ENCODE measurements around a stretch of chr4.

- PRO-cap = no peak
Measured at GRCh38 chr4:77169424-77169810, 12.4 kb downstream of the CCNG2 start.

GRCh38 chr4:77177304-77177725 lies 20.3 kb downstream of the CCNG2 start:
- PRO-cap = bidirectional peak, plus-strand start at chr4:77177522, minus-strand start at chr4:77177399

GRCh38 chr4:77565940-77566620 lies 39.5 kb upstream of the CXCL13 start:
- PRO-cap = no peak

DNA sequence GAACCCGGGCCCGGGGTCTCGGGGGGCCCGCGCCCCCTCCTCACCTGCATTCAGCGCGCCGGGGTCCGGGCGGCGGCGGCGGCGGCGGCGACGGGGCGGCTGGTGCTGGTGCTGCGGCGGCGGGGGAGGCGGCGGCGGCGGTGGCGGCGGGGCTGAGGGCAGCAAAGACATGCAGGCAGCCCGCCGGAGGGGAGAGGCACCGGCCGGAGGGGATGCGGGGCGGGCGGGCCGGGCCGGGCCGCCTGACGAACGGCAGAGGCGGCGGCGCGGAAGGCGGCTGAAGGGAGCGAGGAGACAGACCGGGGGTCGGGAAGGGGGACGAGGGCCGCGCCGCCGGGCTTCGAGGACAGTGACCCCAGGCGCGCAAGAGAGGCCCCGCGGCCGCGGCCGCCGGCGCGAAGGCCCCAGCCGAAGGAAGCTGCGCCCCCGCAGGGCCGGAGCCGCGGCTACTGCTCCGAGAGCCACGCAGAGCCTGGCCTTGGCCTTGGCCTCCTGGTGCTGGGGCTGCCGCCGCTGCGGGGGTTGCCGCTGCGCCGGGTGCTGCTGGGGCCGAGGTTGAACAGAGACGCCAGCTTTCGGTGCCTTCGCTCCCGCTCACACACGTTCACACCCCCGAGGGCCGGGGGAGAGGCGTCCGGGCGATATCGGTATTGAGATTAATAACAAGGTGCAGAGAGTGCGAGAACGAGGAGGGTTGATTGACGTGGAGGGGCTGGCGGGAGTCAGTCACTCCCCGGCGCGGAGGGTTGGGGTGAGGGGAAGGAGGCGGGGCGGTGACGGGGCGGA lies 571 bp upstream of the CNOT6L start:
- PRO-cap = bidirectional peak, plus-strand start at position 468 of the sequence, minus-strand start at position 453 of the sequence; bidirectional peak, plus-strand start outside the sequence, minus-strand start at position 700 of the sequence

DNA sequence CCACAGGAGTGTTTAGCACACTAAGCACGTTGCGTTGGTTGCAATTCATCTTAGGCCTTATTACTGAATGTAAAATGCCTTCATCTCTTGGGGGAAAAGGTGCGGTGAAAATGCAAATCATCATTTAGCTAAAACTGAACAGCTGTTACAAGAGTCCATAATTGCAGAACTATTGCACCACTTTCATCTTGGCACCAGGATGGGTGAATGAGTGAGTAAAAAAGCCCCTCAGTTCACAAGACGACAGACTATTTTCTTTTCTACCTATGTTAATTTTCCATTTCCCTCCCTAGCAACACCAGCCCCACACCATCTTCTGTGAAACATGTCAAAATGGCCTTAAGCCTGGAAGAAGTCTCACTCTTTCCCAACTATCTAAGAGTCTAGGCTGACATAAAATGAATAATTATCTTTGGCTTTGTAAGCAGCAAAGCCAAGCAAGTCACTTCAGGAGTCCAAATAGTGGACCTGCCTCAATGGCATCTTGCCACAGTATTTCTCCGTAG lies 2.0 kb upstream of the CNOT6L start:
- PRO-cap = no peak

- PRO-cap = no peak
Measured at GRCh38 chr4:77854259-77855285, 8.1 kb upstream of the MRPL1 start.

- PRO-cap = no peak
Measured at GRCh38 chr4:77857182-77857584, 5.4 kb upstream of the MRPL1 start.

- PRO-cap = no peak
Measured at GRCh38 chr4:77900539-77900935, 37.9 kb downstream of the MRPL1 start.

GRCh38 chr4:78553375-78554120 lies 2.0 kb downstream of the ANXA3 start:
- PRO-cap = no peak

DNA sequence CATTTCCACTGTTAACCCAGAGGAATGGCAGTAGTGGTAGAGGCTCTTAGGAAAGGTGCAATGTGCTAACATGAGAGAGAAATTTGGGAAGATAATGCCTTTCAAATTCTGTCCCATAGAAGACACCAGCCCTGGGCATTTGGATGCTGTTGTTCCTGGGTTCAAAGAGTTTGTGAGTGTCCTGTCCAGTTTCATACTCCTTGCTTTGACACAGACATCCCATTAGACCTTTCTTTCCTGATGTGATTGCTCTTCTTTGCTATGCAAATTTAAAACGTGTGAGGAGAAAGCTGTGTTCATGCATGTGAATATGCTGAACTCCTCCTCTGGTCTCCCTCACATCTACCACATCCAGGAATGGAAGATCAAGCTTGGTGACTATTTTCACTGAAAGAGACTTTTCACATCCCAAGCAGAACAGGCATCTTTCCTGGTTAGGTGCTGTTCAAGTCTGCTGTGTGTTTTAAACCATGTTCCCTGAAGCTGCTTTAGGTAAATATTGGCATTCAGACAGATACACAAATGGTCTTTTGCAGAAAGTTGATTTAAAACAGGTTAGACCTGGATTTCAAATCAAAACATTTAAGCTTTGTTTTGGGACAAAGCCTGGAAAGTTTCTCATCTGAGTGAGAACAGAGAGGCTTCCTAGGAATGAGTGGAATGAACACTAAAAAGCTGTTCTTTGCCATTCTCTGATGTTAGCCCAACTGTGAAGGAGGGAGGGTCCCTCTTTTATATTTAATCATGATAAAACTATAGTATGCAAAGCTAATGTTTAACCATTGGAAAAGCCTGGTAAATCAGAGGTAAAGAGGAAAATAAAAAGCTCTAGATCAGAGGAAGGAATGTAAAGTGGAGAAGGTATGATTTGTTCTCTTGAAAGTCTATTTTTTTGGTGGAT lies 10.0 kb downstream of the ANXA3 start:
- PRO-cap = no peak

DNA sequence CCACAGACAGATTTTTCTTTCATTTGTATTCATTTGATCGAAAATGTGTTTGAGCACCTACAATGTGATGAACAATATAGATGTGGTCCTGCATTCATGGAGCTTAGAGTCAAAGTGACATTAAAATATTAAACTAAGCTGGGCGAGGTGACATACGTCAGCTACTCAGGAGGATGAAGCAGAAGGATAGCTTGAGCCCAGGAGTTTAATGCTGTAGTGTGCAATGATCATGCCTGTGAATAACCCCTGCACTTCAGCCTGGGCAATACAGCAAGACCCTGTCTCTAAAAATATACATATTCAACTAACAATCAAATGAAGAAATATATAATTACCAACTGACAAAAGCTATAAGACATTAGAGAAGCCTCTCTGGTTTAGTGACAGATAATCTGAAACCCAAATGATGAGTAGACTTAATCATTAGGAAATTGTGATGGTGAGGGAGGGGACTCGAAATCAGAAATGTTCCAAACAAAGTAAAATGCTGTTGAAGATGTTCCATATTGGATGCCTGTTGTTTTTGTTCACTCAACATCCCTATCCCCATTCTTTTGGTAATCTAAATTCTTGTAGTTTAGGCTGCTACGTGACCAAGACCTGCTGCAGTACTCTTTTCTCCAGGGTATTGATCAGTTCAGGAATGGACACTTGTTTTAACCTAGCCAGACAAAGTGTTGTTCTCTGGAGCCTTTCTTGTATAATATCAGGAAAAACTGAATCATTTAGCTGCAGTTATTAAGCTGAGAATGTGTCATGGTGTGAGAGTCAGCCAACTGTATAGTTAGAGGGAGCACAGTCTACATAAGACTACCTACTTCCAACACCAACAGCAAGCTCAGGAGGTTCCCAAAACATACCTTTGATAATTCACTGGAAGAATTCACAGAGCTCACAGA lies 76.9 kb downstream of the ANXA3 start:
- PRO-cap = no peak

GRCh38 chr4:78645695-78646793 lies 94.5 kb downstream of the ANXA3 start:
- PRO-cap = no peak

DNA sequence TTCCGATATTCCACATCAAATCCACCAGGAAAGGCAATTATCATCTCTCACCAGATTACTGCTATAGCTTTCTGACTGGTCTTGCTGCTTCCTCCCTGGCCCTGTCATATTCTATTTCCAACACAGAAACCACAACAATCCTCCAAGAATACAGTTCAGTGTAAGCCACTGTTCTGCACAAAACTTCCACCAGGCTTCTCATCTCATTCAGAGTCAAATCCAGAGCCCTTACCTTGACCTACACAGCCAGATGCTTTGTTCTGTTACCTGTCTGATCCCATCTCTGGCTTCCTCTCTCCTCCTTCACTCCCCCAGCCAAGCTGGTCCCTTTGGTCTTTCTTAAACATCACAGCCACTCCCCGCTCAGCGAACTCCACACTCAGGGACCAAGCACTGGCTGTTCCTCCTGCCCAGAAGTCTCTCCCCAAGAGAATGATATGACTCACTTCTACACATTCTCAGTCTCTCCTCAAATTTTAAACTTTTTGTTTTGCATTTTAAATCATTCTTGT lies 84.8 kb upstream of the BMP2K start:
- PRO-cap = no peak

DNA sequence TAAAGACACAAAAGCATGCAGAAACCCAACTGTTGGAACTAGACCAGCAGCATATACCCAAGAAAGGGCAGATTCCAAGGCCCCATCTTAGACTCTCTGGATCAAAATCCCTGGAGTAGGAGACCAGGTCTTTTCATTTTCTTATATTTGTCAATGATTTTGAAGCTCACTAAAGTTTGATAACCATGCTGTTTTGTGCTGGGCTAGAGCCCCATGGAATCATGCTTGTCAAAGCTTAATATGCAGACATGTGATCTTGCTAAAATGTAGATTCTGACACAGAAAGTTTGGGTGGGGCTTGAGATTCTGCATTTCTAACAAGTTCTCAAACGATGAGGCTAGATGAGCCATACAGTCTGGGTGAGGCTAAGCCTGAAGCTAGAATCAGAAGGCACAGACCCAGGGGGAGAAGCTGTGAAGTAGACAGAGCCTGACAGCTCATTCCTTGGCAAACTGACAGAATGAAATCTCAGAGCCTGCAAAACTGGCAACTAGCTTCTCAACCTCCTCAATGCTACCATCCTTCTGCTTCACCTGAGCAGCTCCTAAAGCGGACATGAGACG lies 71.3 kb upstream of the BMP2K start:
- PRO-cap = no peak

- PRO-cap = no peak
Measured at GRCh38 chr4:78720861-78721813, 55.0 kb upstream of the BMP2K start.

DNA sequence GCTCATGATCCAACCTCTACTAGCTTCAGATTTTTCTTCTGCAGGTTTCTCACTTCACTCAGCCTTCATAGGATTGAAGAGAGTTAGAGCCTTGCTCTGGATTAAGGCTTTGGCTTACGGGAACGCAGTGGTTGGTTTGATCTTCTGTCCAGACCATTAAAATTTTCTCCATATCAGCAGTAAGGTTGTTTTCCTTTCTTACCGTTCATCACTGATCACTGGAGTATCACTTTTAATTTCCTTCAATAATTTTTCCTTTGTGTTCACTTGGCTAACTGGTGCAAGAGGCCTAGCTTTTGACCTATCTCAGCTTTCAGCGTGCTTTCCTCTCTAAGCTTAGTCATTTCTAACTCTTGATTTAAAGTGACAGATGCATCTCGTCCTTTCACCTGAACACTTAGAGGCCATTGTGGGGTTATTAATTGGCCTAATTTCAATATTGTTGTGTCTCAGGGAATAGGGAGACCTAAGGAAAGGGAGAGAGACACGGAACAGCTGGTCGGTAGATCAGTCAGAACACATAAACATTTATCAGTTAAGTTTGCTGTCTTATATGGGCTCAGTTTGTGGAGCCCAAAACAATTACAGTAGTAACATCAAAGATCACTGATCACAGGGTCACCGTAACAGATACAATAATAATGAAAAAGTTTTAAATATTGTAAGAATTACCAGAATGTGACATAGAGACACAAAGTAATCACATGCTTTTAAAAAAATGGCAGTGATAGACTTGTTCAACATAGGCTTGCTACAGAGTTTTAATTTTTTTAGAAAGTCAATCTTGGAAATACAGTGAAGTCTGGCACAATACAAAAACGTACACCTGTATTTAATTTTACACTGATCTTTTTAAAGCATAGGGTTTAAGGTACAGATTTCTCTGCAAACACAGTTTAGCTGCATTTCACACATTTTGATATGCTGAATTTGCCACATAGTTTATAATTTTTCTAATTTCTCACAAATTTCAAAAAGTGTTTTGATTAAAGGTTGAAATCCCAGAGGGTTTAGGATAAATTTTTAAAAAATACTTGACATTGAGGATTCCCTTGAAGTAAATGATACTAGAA lies 44.4 kb downstream of the PAQR3 start:
- PRO-cap = no peak

- PRO-cap = no peak
Measured at GRCh38 chr4:78911967-78913294, 26.8 kb downstream of the PAQR3 start.

GRCh38 chr4:78915972-78916307 lies 23.3 kb downstream of the PAQR3 start:
- PRO-cap = no peak

GRCh38 chr4:78935543-78935888 lies 3.7 kb downstream of the PAQR3 start:
- PRO-cap = no peak

GRCh38 chr4:80125796-80126212 lies 52.8 kb upstream of the ANTXR2 start:
- PRO-cap = no peak

Measured in neural crest cell (in vitro differentiated cells).